ENCODE results near the gene TNFSF13B.

GRCh38 chr13:106545873-106546593, 10.6 kb upstream of the EFNB2 start:
- RRBS: no CpG with 5 or more reads among the region's 5 CpGs

- RRBS: no CpG with 5 or more reads among the region's 2 CpGs
Observed at GRCh38 chr13:106558025-106558838, 9.7 kb downstream of the ARGLU1 start.

GRCh38 chr13:106680716-106681287, 112.9 kb upstream of the ARGLU1 start:
- RRBS: no CpG with 5 or more reads among the region's 3 CpGs

DNA sequence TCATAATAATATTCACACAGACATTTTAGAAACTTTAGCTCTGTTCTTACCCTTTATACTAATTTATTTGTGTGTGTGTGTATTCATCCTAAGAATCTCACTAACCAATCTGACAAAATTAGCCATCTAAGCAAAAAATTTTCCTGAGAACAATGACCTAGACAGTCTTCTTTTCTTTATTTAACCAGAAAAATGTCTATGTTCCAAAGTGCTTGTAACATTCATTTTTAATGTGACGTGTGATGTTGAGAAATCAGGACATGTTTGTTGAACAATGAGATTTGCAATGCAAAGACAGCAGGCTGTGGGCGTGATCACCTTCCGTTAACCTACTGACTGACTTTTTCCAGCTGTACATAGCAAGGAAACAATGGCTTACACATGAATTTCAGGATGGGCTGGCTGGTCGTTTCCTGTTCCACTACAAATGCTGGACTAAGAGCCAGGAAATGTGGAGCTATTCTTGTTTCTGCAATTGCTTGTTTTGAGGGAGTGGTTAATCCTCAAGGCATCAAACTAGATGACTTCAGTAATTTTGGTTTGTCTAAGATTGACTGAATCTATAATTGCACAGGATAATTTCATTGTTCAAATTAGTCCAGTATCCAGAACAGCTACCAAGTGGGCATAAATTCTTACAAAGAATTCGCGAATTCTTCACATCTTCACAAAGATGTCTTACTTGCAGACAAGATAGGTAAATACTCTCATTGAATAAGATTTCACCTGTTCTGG, 634.7 kb upstream of the ARGLU1 start:
- RRBS: no CpG with 5 or more reads among the region's 6 CpGs

DNA sequence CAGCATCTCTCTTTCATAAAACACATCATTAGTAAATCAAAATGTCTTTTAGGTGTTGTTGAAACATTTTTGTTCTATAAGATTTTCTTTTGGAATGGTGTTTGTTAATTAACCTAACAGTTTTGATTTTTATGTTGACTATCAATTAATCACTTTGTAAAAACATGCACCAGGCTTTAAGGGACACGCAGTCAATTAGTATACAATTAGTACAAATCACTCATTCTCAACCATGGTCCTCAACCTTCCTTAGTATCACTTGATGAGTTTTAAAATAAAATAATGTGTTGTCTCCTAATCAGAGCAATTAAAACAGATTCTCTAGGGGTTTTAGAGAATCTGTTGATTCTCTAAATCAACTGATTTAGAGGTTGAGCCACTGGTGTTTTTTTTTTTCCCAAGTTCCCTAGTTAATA, 617.6 kb downstream of the NALF1 start:
- RRBS: no CpG with 5 or more reads among the region's 1 CpG

DNA sequence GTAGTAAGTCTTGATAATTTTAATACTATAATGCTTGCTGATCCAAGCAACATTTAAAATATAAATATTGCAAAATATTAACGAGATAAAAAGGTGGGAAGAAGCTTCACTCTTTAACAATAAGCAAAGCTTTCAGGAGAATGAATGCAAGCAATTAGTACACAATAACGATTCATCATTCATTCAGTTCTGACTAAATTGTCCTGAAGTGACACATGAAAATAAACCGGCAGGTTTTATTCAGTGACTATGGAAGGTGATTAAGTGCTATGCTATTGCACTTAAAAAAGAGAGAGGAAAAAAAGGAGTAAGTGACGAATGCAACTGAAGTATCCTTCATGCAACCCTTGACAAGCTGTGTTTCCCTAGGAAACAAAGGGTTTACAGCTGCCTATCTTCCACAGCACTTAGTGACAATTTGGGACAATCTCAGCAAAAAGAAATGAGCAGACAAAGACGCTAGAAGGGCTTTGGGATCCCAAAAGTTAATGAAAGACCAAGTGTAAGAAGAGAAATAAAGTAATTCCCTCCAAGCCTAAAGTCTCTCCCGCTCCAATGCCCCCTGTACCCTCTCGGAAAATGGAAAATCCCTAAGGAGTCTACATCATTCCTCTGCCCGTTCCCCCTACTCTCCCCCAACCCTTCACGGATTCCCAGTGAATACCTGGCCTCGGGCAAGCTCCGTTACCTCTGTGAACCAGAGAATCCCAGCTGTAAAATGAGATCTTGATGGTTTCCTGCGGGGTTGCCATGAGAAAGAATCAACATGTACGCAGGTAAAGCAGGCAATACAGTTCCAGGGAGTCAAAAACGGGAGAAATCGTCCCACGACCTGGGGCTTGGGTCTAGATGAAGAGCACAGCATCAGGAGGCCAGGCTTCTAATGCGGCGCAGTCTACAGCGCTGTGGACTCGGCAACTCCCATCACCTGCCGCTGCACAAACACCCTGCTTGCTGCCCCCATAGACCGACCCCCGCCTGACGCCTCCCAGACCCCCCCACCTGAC, 1.2 kb downstream of the LIG4 start:
- RRBS: no CpG with 5 or more reads among the region's 24 CpGs

DNA sequence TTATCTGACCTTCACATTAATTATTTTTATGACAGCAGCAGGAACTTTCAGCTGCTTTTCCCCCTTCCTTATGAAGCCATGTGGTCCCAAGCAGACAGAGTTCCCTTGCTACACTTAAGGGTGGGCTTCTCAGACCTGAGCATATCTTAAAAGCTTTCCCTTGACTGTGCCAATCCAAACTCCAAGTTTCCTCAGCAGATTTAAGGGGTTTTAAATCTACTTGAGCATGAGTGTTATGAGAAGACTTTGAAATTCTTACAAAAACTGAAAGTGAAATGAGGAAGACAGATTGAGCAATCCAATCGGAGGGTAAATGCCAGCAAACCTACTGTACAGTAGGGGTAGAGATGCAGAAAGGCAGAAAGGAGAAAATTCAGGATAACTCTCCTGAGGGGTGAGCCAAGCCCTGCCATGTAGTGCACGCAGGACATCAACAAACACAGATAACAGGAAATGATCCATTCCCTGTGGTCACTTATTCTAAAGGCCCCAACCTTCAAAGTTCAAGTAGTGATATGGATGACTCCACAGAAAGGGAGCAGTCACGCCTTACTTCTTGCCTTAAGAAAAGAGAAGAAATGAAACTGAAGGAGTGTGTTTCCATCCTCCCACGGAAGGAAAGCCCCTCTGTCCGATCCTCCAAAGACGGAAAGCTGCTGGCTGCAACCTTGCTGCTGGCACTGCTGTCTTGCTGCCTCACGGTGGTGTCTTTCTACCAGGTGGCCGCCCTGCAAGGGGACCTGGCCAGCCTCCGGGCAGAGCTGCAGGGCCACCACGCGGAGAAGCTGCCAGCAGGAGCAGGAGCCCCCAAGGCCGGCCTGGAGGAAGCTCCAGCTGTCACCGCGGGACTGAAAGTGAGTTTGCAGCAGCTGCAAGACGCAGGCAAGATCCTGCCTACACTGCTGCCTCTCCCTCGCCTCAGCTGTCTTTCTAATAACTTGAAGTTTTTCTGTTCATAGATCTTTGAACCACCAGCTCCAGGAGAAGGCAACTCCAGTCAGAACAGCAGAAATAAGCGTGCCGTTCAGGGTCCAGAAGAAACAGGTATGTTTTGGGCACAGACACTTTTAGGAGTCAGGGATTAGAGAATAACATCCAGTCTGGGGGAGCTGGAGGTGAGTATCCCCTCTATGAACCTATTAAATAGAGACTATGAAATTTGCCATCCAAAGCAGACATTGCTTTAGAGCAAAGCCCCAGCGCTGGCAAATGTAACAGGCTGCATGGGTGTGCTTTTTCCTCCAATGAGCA, at the start of gene TNFSF13B:
Gene TNFSF13B, plus strand, starts transcription at position 338 of the 1,251 bp plus-strand sequence.
- RRBS: 3% methylated on average over 4 of the region's 19 CpGs

GRCh38 chr13:108496674-108497274, 132.6 kb upstream of the MYO16 start:
- RRBS: no CpG with 5 or more reads among the region's 12 CpGs

GRCh38 chr13:108961560-108961759, 332.0 kb downstream of the MYO16 start:
- RRBS: no CpG with 5 or more reads among the region's 4 CpGs

DNA sequence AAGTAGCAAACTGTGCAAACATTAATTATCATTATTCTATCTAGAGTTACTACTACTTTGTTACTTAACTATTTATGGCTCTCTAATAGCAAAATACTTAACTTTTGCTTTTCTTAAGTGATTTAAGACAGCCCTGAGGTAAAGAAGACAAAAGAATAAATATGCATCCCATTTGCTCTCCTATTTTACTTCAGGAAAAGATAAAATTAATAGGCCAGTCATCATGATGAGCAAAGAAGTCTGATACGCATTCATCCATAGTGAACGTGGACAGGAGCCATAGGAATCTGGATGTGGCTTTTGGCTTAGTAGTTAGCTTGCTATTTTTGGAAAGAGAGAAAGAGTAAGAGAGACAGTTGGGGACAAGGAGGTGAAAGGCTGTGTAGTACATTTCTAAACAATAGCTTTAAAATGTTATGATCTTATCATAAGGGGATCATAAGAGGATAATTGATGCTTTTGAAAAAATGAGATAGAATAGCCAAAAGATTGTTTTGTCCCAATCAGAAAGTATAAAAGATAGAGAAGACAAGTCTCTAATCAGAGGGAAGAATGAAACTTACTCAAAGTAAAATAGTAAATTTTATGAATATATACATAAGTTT, 545.2 kb downstream of the IRS2 start:
- RRBS: no CpG with 5 or more reads among the region's 2 CpGs

- RRBS: no CpG with 5 or more reads among the region's 20 CpGs
Observed at GRCh38 chr13:109755147-109756107, 31.0 kb downstream of the IRS2 start.

GRCh38 chr13:109785438-109786419, 654 bp downstream of the IRS2 start:
- RRBS: under 1% methylated on average over 66 of the region's 150 CpGs

GRCh38 chr13:109791155-109791771, 4.9 kb upstream of the IRS2 start:
- RRBS: no CpG with 5 or more reads among the region's 4 CpGs

- RRBS: no CpG with 5 or more reads among the region's 6 CpGs
Observed at GRCh38 chr13:110024377-110024779, 238.0 kb upstream of the IRS2 start.

DNA sequence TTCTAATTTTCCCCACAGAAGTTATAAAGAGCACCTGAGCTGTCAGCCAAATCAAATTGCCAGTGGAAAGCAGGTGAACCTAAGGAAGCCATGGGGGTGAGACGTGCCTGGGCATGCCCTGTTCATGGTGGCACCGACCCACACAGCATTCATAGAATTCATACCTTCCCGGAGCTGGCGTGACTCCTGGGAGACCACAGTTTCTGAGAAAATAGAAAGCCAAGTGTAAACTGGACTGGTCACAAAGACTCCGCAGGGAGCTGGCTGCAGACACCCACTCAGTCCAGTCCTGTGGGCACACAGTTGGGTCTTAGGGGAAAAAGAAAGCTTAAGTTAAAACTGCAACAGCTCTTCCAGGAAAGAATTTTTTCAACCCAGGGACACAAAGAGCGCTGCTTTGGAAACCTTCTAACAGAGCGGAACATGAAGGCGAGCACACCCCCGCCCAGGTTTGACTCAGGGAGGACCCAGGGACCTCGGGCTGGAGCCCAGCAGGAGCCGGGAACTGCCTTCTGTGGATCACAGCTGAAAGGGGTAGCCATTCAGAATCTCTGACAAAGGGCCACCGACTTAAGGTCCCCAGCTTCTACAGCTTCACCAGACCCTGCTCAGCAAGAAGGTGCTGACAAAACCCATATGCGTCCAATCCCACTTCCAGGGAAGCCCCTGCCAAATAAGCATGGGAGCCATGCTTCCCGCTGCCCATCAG, 183.8 kb downstream of the COL4A1 start:
- RRBS: no CpG with 5 or more reads among the region's 14 CpGs

DNA sequence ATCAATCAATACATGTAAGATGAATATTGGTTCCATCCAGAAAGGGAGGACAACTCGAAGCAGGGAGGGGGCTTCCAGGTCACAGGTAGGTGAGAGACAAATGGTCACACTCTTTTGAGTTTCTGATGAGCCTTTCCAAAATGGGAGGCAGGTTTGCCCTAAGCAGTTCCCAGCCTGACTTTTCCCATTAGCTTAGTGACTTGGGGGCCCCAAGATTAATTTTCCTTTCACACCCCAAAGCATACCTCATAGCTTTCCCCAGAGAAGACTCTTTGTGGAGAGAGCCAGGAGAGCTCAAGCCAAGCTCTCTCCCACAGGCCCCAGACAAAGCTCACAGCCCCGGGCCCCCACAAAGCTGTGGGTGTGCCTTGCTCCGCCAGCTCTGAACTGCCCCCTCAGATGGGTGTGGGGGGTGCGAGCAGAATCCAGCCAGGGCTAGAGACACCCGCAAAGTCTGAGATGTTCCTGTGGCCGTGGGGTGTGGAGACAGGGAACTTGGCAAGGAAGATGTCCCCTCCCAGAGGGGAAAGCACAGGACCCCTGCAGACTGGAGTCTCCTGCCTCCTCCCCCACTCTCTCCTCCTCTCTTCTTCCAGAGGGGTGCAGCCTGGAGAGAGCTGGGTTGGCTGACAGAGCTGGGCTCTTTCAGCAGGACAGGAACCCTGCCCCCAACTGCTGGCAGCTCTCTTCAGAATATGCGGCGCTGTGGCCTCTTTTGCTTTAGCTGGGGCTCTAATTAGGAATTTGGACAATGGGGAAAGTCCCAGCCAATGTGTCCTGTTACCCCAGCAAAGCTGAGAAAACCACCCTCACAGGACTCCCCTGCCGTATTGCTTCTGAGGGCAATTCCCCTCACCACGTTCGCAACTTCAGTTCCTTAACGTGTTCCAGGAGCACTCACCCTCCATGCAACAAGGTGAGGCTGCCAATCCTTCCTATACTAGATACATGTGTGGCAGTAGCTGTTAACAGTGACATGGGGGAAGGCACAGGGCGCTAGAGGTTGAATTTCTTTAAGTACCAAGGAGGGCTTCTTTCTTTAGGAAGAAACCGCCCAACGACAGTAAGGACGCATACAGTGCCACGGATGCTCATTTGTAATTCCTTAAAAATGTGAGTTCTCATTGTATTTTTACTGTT, 170.1 kb downstream of the COL4A1 start:
- RRBS: no CpG with 5 or more reads among the region's 17 CpGs

DNA sequence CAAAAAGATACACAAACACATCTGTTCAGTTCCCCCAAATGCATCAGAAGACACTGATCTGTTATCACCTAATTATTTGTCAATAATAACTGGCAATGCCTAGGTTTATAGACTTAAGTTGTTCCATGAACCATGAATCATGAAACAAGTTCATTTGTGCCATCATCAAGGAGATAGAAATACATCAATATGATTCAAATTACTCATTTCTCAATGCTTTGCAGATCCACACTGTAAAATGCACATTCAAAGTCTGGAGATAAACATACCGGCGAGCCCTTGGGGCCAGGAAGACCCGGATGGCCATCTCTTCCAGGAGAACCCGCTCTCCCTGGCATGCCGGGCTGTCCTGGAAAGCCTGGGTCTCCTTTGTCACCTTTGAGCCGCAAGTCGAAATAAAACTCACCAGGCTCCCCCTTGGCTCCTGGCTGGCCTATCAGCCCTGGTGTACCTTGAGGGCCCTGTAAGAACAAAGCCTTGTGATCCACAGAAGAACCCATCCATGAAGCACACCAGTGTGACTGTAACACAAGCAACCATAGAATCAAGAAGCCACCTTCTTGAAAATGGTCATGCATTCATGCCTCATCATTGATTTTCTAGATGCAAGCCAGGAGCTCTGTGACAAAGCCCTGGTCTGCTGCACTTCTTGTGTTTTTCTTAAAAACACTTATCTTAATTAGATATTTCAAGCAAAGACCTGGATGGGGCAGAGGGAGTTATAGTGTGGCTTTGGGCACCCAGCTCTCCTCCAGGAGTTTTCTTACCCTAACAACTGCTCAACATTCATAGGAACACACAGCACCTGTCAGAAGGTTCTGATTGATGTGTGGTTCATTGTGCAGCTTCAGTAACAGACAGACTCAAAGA, 119.9 kb downstream of the COL4A1 start:
- RRBS: no CpG with 5 or more reads among the region's 7 CpGs

GRCh38 chr13:110201253-110201653, 105.7 kb downstream of the COL4A1 start:
- RRBS: no CpG with 5 or more reads among the region's 5 CpGs

- RRBS: no CpG with 5 or more reads among the region's 6 CpGs
Observed at GRCh38 chr13:110263692-110264435, 43.1 kb downstream of the COL4A1 start.

- RRBS: no CpG with 5 or more reads among the region's 12 CpGs
Observed at GRCh38 chr13:110266836-110267460, 40.0 kb downstream of the COL4A1 start.